Renal cortical epithelial cell (primary cell): Measurements from ENCODE around the gene YIPF5.

- RRBS, result no CpG with 5 or more reads among the region's 5 CpGs
These were observed 73.2 kb downstream of the ARHGAP26 start for GRCh38 chr5:142843066-142844006.

GRCh38 chr5:143031639-143032425 lies 261.7 kb downstream of the ARHGAP26 start:
- RRBS, result no CpG with 5 or more reads among the region's 10 CpGs

GRCh38 chr5:143339289-143340005 lies 64.0 kb downstream of the NR3C1 start:
- RRBS, result no CpG with 5 or more reads among the region's 1 CpG

GRCh38 chr5:143563022-143563388 lies 159.5 kb upstream of the NR3C1 start:
- RRBS, result no CpG with 5 or more reads among the region's 5 CpGs

GRCh38 chr5:143592582-143593075 lies 189.1 kb upstream of the NR3C1 start:
- RRBS, result no CpG with 5 or more reads among the region's 5 CpGs

GRCh38 chr5:144170131-144171103 lies at the start of gene YIPF5:
TSS of gene YIPF5 (minus strand) at chr5:144170659.
- RRBS, result 2% methylated on average over 12 of the region's 43 CpGs

- RRBS, result no CpG with 5 or more reads among the region's 9 CpGs
These were observed 12.7 kb downstream of the SH3RF2 start for GRCh38 chr5:145949017-145949604.

- RRBS, result no CpG with 5 or more reads among the region's 2 CpGs
These were observed 19.9 kb downstream of the RBM27 start for GRCh38 chr5:146223239-146223725.

DNA sequence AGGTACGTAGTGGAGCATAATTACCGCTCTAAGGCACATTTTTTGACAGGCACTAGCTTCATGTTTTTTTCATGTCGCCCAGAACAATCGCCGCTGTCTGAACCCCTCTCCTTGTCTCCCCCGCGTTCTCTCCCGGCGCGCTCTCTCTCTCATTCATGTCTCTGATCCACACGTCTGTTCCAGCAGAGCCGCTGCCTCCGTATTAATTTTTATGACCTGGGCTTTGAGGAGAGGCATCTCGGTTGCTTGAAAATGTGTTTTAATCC lies 525 bp downstream of the POU4F3 start:
- RRBS, result no CpG with 5 or more reads among the region's 14 CpGs

- RRBS, result no CpG with 5 or more reads among the region's 9 CpGs
These were observed 27.2 kb downstream of the GPR151 start for GRCh38 chr5:146488445-146489533.

DNA sequence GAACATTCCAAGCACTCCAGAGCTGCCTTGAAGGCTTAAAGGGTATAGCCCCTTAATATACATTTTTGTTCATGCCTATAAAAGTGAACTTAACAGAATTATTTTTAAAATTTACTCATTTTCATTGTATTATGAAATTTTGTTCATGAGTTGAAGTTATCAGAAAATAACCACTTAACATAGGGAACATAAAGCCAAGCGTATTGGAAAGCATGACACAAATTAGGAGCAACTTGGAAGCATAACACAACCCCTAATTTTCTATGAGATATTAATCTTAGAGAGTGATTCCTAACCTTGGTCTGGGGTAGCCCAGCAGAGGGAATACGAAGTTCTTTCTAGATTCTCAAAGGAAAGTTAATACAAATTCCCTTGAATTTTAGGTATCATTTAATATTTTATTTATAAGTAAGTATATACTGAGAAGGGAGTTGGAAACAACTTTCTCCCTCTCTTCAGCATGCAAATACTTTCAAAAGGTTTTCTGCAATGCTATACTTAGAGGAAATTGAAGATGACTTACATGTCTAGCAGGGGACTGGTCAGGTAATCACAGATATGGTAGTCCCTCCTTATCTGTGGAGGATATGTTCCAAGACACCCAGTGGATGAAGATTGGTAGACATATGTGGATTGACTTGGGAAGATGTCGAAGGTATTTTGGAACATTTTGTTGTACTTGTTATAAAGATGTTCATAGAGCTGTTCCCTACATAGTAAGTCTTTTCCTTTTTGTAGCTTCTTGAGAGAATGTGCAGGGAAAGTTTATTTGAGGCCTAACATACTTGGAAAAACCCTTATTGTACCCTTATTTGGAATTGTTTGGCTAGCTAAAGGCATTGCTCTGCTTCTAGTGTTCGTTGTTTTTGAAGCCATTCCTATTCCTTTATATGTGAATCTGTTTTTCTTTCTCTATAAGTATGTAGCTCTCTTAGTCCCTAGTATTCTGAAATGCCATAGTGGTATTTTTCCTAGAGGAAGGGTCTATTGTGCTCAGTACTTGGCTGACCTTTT lies 26.0 kb downstream of the GPR151 start:
- RRBS, result no CpG with 5 or more reads among the region's 4 CpGs

DNA sequence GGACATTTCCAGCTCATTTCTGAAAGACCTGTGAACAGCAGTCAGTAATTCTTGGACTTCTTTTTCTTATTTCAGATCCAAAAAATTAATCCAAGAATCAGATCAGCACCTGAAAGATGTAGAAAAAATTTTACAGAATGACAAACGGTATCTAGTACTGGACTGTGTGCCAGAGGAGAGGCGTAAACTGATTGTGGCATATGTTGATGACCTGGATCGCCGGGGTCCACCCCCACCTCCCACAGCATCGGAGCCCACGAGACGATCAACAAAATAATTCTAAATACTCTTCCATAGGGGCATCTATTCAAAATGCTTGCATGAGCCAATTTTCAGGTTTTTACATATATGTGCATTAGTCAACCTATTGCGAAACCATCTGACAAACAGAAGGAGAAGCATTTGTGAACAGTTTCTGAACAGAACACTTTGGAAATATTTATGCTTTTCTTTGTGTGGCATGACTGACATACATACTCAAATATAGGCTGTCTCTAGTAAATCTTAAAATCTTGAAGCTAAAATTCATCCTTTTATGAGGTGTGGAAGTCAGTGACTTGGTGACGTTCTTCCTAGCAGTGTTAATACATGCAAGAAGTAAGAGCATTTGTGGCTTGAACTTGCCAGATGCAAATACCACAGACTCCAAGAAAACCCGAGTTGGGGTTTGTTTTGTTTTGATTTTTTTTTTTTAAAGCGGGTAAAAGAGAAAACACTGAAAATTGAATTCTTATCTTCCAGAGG lies 5.5 kb downstream of the GPR151 start:
- RRBS, result no CpG with 5 or more reads among the region's 11 CpGs

DNA sequence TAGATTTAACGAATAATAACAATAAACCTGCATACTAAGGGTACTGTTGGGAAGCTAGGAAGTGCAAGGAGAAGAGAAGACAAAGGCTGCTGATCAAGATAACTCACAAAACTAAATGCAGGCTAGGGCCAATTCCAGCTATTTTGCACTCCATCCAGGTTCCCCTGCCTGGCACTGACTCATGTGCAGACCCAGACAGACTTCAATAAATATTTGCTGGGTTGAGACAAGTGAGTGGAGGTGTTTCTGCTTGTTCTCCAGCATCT lies 320 bp downstream of the STK32A start:
- RRBS, result no CpG with 5 or more reads among the region's 1 CpG

DNA sequence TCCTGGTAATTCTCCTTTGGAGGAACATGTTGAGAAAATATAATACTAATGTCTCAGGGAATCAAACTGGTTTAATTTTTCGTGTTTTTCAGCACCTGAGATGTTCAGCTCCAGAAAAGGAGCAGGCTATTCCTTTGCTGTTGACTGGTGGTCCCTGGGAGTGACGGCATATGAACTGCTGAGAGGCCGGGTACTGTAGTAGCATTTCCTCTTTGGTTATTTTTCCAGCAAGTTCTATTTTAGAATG lies 126.5 kb downstream of the STK32A start:
- RRBS, result no CpG with 5 or more reads among the region's 3 CpGs

DNA sequence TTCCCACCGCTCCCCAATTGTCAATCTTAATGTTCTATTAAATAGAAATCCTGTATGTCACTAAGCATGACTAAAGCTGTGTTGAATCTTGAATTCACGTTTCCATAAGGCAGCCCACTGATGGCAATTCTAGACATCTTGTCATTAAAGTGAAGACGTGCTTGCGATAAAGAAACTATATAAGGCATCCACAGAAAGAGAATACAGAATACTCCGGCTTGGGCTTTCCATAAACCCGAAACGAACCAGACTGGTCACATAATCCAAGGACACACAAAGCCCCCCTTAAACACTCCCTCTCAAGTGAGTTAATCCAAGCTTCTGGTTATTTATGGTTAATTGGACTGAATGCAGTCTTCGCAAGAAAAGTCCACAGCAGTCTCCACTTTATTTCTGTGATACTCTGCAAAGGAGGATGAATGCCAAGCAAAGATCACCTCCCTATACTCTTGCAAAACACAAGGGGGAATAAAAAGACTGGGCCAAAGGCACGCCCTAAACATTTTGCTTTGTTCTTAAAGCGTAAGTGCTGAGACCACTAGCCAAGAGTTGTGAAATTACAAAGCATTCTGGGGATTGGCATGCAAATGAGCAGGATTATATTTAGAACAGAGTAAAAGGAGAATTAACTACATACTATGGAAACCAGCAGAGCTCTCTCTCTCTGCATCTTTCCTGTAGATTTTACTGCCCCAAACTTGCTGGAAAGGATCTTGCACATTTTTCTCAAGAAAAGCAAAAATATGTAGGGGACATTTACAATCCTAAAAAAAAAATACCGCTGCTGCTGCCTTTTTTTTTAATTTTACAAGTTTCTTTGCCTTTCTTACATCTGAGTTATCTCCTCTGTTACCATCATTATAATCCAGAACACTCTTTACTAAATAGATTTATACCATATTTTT lies 54.6 kb downstream of the DPYSL3 start:
- RRBS, result no CpG with 5 or more reads among the region's 11 CpGs

GRCh38 chr5:147479763-147480543 lies 29.9 kb downstream of the DPYSL3 start:
- RRBS, result no CpG with 5 or more reads among the region's 9 CpGs

DNA sequence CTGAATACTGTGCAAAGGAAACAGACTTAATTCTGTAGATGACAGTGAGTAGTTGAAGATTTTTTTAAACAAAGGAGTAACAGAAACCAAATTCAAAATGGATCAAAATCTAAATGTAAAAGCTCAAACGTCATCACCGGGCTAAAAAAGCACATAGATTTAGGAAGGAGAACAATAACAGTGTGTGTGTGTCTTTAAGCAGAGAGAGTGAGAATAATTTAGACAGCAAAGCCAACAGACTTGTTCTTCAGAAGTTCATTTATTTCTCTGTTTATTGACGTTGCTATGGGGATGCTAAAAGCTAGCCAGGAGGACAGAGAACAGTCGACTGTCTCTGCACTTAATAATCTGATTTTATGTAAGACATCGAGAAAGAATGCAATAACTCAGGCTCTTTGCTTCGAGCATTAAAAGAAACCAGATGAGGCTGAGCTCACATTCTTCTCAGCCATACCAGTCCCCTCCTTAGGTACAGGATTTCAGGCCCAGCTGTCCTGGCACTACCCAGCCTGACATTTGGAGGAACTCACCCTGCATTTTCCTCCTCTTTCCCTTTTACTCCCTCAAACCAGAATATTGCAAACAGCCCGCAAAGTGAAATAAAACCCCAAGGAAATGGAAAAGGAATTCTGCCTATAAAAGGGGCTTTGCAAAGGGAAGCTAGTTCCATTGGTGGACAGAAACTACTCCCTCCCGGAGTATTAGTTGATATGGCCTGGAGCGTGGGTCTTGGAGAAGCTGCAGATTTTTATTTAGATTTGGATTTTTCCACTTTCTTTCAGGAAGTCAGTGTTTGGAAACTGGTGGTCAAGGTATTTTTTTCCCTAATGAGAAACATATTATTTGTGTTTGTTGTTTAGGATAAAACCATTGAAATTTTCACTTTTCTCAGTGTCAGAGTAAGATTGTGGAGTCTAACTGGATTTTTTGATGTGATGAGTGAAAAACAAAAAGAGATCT lies 44.5 kb upstream of the DPYSL3 start:
- RRBS, result no CpG with 5 or more reads among the region's 9 CpGs

DNA sequence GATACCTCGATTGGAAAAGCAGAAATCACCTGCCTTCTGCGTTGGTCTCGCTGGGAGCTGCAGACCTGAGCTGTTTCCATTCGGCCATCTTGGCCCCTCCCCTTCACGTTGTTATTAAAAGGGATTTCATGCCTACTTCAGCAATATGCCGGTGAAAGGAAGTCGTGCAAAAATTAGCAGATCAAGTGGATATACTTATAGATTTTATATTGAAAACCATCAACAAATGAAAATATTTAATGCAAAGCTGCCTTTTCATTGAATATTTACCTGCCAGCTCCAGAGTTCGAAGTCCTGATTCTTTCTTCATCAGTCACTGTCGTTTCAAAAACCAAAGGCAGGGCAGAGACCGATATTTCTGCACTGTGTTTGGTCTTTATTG lies 123.1 kb downstream of the JAKMIP2 start:
- RRBS, result no CpG with 5 or more reads among the region's 10 CpGs

DNA sequence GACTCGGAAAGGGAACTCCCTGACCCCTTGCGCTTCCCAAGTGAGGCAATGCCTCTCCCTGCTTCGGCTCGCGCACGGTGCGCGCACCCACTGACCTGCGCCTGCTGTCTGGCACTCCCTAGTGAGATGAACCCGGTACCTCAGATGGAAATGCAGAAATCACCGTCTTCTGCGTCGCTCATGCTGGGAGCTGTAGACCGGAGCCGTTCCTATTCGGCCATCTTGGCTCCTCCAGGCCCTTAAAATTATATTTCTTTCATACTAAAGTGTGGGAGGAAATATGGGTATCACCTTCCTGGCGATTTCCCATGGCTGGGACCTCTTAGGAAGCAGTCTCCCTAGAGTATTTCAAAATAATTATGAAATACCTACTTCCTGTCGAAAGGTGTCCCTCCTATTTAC lies 60.9 kb downstream of the JAKMIP2 start:
- RRBS, result no CpG with 5 or more reads among the region's 18 CpGs

- RRBS, result no CpG with 5 or more reads among the region's 5 CpGs
These were observed 5.1 kb upstream of the C5orf46 start for GRCh38 chr5:147911437-147911796.